Left lung (tissue), 1 donor: Measurements from ENCODE around the gene SIRT1.

GRCh38 chr10:62992342-62992706 lies 140.8 kb upstream of the NRBF2 start:
- PRO-cap, result no peak

DNA sequence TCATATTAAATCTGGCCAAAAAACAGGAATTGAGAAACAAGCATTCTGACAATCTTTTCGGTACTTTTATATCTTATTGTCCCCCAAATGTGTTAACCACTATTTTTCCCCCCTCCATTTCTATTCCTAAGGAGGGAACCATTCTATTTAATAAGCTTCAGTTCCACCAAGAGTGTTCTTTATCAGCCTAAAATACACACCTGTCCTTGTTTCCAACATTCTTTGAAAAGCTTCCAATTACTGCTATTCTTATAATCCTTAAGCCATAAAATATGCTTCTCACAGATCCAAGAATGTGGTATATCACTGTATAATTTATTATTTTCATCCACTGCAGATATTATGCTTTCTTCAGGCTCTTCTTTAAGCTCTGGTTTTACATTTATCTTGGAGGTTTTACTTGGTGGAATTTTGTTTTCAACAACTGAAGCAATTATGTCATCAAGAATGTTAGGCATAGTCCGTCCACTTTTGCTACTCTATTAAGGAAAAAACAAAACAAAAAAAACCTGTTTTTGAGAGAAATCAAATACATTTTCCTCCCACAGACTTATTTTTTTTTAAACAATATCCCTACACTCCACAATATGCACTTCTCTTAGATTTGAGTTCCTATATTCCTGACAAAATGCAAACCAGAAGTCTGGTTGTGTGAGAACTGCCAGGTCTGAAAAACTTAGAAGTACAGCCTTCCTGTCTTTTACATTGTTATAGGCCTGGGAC lies 56.0 kb downstream of the NRBF2 start:
- PRO-cap, result no peak

GRCh38 chr10:63197309-63197709 lies 64.2 kb downstream of the NRBF2 start:
- PRO-cap, result no peak

GRCh38 chr10:63204672-63205146 lies 71.6 kb downstream of the NRBF2 start:
- PRO-cap, result no peak

GRCh38 chr10:63242131-63242538 lies 109.0 kb downstream of the NRBF2 start:
- PRO-cap, result unidirectional peak, minus-strand start at chr10:63242338

- PRO-cap, result no peak
These were observed 110.9 kb downstream of the NRBF2 start for GRCh38 chr10:63243923-63244615.

DNA sequence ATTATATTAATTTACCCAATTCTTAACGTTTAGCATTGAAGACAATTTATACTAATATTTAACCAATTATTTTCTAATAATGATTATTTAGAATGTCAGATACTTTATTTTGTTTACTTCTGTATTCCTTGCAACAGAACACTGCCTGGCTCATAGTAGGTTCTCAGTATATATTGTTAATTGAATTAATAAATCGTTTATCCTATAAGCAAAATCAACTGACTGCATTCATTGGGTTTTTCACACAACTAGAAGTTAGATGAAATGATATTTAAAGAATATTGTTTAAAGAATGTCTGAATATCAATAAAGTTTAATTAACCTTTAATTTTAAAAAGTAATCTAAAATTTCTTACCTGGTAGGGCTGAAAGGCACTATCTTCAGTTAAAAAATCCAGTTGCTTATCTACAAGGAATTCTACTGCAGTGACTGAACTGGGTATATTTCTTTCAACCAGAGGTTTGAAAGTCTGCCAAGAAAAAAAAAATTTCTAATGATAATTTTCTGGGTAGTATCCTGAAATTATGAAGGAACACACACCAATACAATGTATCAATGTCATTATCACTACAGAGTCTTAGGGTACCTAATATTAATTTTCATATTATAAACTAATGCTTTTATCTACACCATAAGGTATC lies 131.3 kb downstream of the NRBF2 start:
- PRO-cap, result no peak

- PRO-cap, result no peak
These were observed 98.9 kb downstream of the JMJD1C start for GRCh38 chr10:63366726-63367429.

GRCh38 chr10:63380118-63380687 lies 85.6 kb downstream of the JMJD1C start:
- PRO-cap, result no peak

GRCh38 chr10:63442413-63443312 lies 23.1 kb downstream of the JMJD1C start:
- PRO-cap, result no peak

DNA sequence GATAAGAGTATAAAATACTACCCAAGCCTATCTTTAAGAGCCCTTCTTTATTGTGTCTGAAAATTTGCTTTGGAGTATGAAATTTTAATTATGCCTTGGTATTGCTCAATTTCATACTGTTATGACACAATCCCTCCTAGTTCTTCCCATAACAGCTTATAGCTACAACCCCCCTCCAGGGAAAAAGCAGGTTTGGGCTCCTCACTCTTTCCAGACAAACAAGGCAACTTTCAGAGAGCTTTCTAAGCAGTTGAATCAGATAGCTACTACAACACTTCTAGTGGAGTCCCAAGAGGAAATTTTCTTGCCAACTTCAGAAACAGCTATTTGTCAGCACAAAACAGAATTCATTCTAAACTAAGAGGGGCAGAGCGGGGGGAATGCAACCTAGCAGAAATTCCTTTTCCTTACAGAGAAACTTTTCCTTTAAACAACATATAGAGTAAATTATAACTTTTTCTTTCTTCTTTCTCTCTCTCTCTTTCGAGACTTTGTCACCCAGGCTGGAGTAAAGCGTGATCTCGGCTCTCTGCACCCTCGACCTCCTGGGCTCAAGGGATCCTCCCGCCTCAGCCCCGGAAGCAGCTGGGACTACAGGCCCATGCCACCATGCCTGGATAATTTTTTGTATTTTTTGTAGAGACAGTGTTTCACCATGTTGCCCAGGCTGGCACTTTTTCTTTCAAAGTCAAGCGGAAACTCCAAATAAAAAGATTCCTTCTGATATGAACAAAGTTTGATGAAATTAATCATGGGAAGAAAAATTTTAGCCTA lies 26.0 kb upstream of the JMJD1C start:
- PRO-cap, result no peak

GRCh38 chr10:63499461-63500133 lies 21.6 kb upstream of the REEP3 start:
- PRO-cap, result no peak

- PRO-cap, result no peak
These were observed 143.3 kb downstream of the REEP3 start for GRCh38 chr10:63664556-63664894.

DNA sequence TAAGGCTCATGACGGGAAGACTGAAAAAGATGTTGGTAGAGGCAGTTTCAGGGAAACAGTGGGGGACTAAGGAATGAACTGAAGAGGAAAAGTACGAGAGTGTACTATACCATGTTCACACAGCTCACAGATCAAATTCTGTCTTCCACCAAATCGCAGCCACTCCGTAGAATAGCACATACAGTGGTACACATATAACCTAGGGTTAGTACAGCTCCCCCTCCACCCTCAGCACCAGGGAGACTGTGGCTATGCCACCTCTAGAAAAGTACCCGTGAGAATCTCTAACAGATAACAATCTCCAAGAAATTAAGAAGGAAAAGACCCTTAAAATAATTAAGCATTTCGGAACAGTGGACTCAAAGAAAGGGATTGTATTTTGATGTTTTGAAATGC lies 344.8 kb downstream of the REEP3 start:
- PRO-cap, result no peak

DNA sequence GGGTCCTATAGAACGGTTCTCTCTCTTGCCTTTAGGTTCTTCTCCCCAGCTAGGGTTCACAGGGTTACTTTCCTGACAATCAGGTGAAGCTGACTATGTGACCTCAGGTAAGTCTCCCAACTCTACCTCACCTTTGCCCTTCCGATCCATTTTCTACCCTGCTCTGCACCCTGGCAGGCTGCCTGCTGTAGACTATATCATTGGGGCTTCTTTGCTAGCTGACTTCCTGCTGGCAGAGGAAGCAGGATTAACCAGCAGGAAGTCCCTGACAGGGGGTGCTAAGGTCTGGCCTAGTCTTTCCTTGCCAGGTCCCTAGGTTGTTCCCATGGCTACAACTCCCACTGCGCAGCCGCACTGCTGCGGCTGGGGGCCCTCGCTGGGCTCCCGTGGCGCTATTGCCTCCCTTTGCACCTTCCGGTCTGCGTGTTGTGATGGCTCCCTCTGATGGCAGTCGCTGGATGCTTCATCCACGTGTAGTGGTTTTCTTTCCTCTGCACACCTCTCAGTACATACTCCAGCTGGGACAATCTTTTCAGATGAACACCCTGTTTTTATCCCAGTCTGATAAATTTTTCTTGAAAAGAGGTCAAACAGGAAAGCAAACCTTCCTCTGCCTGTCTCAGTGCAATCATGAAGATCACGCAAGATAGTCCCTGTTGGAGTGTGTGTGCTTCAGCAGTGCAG lies 365.9 kb downstream of the REEP3 start:
- PRO-cap, result no peak

DNA sequence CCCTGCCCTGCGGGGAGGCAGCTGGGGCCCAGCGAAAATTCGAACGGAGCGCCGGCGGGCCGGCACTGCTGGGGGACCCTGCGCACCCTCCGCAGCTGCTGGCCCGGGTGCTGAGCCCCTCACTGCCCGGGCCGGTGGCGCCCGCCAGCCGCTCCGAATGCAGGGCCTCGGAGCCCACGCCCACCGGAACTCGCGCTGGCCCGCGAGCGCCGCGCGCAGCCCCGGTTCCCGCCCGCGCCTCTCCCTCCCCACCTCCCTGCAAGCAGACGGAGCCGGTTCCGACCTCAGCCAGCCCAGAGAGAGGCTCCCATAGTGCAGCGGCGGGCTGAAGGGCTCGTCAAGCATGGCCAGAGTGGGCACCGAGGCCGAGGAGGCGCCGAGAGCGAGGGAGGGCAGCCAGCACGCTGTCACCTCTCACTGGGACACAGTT lies 675.7 kb downstream of the REEP3 start:
- PRO-cap, result no peak

- PRO-cap, result no peak
These were observed 1271.9 kb upstream of the LRRTM3 start for GRCh38 chr10:65653877-65654313.

DNA sequence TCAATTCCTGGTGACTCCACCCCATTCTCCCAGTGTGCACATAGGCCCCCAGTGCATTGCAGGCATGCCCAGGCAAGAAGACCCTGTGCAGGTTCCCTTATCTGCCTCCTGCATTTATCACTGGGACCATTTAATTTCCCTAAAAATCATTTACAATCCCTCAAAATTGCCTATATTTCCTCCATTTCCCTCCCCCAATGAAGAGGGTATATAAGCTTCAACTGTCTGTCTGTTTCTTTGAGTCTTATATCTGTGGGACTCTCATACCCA lies 354.7 kb downstream of the LRRTM3 start:
- PRO-cap, result no peak

DNA sequence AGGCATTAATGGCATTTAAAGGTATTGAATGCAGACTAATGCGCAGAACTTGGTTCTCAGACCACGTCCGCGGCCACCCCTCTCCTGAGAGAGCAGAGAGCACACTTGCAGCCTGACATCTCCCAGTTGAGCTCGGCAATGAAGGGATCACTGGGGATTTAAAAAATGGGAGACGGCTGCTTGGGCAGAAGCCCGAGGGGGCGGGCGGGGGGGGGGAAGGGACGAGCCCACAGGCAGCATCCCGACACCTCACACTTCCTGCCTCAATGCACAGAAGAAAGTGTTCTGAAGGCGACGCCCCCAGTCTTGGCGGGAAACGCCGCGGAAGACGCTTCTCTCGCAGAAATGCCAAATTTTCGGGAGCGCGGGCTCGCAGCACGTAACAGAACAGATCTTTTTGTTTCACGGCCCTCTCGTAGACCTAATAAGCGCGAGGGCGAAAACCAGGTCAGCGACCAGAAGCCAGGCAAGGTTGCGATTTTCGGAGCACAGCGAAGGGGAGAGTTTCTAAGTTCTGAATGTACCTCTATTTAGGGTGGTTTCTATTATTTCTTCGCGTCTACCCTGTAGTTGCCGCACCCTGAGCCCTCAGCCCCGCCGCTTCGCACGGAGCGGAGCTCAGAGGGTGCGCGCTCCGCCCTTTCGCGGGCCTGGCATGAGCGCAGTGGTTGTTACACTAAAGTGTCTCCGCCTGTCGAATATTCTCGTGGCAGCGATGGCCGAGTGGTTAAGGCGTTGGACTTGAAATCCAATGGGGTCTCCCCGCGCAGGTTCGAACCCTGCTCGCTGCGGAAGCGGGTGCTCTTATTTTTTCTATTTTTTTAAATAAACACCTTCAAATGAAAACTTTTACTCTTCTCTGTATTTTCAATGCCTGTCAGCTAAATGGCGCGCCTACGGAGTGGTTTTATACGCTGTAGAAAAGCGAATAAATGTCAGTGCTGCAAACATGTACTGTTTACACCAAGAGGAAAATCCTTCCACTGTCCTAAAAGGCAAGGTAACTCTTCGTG lies 68.1 kb upstream of the CTNNA3 start:
- PRO-cap, result bidirectional peak, plus-strand start at position 303 of the sequence, minus-strand start at position 126 of the sequence; bidirectional peak, plus-strand start at position 707 of the sequence, minus-strand start at position 627 of the sequence

DNA sequence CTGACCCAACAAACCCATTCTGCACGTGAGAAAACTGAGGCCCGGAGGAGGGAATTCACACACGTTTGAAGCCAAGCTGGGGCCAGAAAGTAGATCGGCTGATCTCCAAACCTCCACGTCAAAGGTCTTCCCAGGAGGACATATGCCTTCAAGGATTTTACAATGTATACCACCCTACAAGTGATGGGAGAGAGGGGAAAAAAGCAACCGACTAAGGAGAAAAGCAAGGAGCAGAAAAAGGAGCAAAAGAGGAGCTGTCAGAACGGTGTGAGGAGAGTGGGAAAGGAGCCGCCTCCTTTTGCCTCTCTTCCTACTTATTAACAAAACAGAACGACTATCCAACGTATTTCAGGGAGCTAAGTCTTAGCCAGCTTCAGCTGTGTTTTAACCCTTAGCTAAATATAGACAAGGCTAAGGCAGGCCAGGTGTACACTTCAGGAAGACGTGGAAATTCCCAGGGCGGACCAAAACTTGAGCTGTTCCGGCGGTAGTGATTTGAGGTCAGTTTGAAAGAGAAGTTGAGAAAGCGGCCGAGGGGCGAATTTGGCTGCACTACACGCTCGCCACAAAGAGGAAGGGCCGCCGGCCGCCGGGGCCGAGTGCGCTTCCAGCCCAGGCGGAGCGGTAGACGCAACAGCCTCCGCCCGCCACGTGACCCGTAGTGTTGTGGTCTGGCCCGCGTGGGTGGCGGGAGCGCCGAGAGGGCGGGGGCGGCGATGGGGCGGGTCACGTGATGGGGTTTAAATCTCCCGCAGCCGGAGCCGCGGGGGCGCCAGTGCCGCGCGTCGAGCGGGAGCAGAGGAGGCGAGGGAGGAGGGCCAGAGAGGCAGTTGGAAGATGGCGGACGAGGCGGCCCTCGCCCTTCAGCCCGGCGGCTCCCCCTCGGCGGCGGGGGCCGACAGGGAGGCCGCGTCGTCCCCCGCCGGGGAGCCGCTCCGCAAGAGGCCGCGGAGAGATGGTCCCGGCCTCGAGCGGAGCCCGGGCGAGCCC lies at the start of gene SIRT1:
SIRT1 (plus strand) TSS at position 772 of the 990 bp plus-strand sequence.
- PRO-cap, result bidirectional peak, plus-strand start at position 504 of the sequence, minus-strand start at position 492 of the sequence; bidirectional peak, plus-strand start at position 829 of the sequence, minus-strand start at position 603 of the sequence